Measurements from ENCODE around the gene RCSD1.

GRCh38 chr1:167629601-167630724 is at the start of gene RCSD1:
RCSD1 (plus strand) TSS chr1:167630232.
- RRBS, result 20% methylated on average over 32 of the region's 69 CpGs

DNA sequence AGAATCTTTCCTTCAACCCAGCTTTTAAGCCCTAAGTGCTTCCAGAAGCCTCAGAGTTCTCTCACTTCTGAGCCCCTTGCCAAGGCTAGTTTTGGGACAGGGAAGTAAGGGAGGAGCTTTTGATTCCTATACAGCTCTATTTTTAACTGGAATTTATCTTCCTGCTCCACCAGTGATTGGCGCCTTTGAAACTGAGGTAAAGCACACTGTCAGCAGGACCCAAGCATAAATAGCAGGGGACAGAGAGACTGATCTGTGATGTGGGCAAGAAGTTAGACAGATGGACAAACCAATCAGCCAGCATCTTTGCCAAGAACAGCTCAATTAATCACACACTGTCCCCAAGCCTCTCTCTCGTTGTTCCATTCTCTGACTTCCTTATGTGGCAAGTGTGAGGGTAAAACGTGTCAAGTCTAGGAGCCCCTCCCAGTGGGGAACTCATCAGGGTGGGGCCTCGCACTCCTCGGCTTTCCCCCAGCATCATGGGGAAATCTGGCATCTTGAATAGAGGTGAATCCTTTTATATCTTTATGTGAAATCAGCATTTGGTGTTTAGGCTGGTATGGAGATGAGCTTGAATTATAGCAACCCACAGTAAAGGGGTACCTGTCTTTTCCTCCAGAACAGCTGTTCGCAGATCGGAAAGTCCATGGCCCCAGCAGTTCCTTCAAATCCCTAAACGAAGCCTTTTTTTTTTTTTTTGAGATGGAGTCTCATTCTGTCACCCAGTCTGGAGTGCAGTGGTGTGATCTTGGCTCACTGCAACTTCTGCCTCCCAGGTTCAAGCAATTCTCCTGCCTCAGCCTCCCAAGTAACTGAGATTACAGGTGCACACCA is 40.1 kb upstream of the MPZL1 start:
- RRBS, result no CpG with 5 or more reads among the region's 8 CpGs

GRCh38 chr1:167769530-167770079 is 47.8 kb downstream of the MPZL1 start:
- RRBS, result no CpG with 5 or more reads among the region's 4 CpGs

DNA sequence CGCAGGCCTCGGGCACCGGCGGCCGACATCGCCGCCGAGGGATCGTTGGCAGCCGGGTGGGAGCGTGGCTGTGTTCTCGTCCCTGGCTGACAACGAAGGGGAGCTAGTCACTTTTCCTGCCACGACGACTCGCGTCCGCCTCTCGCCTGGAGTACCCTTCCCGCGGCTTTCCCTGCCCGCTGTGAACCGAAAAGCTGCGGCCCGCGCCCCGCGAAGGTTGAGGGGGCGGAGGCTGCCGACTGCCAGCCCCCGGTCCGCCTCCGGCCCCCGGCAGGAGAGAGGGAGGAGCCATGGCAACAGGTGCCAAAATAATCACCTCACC is 709 bp upstream of the DCAF6 start:
- RRBS, result 0% methylated on average over 8 of the region's 34 CpGs

DNA sequence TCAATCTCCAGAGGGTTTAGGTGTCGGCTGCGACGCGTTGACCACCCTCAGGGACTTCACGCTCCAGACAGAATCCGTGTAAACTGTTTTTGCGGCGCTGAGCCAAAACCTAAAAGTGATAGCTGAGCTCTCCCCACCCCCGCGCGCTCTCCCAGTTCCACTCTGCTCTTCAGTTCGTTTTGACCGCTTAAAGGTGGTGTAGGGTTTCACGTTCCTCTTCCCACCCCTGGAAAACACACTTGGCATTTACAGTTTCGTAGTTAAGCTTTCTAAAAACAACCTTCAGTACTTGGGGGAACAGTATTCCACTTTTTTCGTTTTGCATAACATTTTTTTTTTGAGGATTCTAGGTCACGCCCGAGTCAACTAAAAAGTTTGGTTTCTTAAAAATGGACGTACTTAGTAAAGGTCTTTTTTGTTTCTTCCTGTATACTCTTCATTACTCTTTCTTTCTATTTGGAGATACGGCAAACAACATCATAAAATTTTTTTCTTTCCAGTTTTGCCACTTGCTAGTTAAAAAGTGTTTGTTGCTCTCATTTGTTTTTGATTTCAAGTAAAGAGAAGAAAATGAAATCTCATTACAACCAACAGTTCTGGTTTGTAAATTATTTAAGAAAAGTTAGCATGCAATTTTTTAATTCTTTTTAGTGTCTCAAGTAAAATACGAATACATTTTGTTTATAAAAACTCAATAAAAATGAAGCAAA is 701 bp upstream of the MPC2 start:
- RRBS, result no CpG with 5 or more reads among the region's 21 CpGs

GRCh38 chr1:167965876-167966607 is 29.2 kb upstream of the MPC2 start:
- RRBS, result no CpG with 5 or more reads among the region's 12 CpGs

DNA sequence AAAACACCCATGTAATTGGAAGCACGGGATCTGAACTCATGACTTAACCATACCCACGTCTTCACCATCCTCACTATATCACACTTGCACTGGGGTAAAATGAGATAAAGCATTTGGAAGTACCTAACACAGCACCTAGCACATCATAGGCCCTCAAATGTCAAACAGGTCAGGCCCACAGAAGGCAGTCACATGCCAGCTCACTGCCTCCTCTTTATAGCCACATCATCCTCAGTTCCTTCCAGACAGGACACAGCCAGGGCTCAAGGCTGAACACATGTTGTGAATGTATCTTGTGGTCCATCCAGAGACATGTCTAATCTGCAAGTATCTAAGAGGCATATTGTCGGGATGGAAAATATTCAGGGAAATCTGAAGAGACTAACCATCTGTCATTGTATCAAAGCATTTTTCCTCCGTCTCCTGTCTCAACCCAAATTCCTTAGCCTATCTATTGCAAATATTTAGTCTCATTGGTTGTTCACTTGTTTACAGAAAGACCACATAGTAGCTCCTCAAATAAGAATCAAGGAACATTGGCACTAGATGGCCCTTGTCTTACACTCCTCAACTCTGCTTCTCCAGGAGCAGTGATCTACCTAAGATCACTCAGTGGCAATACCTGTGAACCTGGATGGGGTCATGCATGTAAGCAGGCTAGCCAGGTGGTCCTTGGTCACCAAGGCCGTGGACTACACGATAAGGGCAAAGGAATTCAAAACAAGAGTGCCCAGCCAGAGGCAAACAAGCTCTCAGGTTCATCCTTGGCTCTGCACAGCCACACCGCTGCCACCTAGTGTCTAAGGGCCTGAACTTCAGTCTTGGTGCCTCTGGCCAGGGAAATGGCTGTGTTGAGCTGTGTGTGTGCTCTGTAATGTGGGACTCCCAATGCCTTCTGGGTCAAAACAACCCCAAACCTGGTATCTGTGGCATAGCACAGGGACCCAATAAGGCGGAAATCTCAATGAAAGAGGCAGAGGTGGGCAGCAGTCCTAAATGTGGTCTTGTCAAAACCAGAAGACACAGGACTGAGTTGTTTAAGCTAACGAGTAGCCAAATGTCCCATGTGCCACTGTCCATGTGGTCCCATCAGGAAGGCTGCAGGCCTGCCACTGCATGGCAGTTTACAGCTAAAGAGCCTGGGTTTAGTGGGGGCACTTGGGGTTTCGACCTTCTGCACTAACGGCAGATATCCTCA is 54.7 kb downstream of the GPR161 start:
- RRBS, result no CpG with 5 or more reads among the region's 11 CpGs

- RRBS, result 2% methylated on average over 15 of the region's 36 CpGs
Measured at GRCh38 chr1:168179106-168179776, 479 bp downstream of the TIPRL start.

DNA sequence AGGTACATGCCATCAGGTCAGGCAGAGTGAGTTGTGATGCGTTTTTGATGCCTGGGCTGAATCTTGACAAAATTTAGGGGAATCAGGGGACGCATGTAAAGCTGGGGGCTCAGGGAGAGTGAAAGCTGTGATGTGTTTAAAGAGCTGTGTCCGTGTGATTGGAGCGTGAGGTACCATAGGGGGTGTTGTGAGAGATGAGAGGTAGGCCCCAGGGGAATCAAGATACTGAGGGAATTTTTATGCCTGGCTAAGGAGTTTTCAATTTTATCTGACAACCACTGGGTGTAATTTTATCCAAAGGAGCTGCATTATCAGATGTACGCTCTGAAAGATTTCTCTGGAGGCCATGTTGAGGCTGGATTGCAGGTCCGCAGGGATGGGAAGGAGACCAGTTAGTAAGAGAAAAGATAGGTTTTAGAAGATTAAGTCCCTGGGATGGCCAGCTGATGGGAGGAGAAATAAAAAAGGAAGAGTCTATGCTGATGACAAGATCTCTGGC is 1.1 kb downstream of the TIPRL start:
- RRBS, result no CpG with 5 or more reads among the region's 6 CpGs

- RRBS, result no CpG with 5 or more reads among the region's 7 CpGs
Measured at GRCh38 chr1:168243038-168244095, 17.6 kb downstream of the SFT2D2 start.

DNA sequence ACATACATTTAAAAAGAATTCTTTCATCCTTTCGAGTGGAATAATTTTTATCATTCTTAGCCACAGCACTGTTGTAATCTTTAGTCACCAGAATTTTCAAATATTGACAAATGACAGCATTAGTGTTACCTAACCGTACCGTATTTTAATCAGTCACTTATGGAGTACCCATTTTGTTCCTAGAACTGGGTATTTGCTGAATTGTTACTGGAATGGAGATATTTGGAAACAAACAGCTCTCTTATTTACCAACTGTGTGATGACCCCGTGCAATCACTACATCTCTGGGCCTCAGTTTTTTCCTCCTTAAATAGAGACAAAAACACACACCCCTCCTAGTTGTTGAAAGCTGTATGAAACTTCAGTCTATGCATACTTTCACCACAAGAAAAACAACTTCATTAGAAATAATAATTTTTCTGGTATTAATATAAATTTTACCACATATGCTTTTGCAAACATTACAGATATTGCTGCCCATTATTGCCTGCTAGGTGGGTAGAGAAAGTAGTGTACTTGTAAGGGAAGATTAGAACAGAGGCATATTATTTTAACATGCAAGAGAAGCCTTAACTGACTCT is 8.0 kb upstream of the XCL2 start:
- RRBS, result no CpG with 5 or more reads among the region's 4 CpGs

GRCh38 chr1:168636758-168637177 is 60.4 kb downstream of the XCL1 start:
- RRBS, result no CpG with 5 or more reads among the region's 3 CpGs

GRCh38 chr1:168834281-168834774 is 105.3 kb upstream of the DPT start:
- RRBS, result no CpG with 5 or more reads among the region's 2 CpGs

- RRBS, result no CpG with 5 or more reads among the region's 3 CpGs
Measured at GRCh38 chr1:169044279-169044687, 62.2 kb upstream of the ATP1B1 start.

DNA sequence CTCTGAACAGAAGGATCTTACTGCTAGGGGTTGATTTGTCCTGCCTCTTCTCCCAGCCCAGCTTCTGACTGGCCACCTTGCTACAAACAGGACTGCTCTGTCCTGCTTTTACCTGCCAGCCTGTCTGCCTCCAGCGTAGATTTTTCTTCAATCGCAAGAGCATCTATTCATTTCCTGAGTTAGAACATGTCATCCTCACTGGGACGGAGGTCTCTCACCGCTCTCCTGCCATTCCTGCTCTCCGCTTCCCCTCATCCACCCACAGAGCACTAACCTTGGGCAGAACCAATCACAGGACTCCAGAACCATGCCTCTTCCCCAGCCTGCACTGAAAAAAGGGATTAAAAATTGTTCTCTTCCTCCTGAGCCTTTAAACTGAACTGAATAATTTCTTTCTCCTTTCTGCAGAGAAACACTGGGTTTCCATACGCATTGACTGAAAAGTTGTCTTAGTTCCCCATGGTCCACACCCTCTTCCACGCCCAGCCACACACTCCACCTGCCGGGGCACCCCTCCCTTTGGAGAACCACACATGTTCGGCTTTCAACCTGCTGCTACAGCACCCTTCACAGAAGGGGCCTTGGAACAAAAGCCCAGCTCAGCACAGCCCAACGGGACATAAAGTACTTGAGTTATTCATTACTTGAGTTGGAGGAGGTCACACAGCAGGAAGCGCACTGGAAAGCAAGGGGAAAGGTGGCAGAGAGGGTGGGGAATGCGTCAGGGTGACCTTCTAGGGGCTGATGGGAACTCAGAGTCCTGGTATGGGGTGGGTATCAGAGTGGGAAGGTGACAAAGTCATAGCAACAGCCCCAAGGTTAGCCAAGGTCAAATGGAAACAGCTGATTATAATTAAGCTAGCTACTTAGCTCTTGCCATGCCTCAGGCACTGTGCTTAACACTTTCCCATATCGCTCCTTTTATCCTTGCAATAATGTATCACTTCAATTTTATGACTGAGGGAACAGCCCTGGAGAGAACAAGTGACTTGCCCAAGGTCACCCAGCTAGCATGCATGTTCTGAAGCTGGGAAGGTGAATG is 3.1 kb upstream of the ATP1B1 start:
- RRBS, result no CpG with 5 or more reads among the region's 13 CpGs

GRCh38 chr1:169108194-169108704 is 1.8 kb downstream of the ATP1B1 start:
- RRBS, result no CpG with 5 or more reads among the region's 3 CpGs

DNA sequence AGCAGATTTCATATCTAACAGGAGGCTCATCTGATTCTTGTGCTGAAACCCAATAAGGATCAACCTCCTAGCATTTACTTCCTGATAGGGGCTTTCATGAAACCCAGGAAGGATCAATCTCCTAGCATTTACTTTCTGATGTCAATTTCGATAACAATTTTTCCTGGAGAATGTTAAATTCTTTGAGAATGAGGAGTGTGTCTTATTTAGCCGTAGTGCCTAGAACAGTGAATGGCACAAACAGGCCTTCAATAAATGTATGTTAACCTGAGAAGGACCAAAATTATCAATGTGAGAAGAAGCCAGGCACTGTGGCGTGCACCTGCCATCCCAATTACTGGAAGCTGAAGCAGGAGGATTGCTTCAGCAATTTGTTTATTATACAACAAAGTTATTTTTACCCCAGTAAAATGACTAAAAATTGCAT is 38.0 kb downstream of the ATP1B1 start:
- RRBS, result no CpG with 5 or more reads among the region's 3 CpGs

DNA sequence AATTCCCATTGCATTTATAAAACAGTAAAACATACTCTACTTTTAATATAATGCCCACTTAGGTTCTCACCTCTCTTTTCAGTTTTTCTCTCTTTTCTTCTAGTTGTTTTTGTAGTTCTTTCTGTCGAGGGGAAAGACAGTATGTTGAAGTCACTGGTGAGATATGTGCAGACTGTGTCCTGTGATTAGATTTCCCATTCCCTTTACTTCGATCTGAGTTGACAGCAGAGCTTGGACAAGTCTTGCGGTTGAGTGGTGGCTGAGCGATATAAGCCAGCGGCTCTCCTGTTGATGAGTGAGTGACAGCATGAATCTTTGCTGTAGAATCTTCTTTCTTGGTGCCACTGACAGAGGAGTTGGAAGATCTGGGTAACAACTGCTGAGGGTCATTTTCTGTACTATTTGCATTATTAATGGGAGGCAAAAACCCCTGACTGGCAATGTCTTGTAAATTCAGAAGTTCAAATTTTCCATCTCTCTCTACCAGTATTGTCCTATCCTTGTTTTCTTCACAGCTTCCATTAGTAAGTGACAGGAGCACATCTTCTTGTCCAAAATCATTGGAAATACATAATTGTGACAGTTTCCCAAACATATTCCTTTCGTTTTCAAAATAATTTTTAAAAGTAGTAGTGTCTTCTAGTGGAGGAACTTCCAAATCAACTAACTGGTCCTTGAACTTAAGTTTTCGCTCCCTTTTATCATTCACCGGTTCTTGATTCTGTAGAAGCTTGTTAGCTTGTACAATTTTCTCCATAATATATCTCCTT is 5.8 kb downstream of the CCDC181 start:
- RRBS, result no CpG with 5 or more reads among the region's 8 CpGs

DNA sequence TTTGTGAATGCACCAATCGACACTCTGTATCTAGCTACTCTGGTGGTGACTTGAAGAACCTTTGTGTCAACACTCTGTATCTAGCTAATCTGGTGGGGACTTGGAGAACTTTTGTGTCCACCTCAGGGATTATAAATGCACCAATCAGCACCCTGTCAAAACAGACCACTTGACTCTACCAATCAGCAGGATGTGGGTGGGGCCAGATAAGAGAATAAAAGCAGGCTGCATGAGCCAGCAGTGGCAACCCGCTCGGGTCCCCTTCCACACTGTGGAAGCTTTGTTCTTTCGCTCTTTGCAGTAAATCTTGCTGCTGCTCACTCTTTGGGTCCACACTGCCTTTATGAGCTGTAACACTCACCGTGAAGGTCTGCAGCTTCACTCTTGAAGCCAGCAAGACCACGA is 31.8 kb upstream of the SELP start:
- RRBS, result no CpG with 5 or more reads among the region's 6 CpGs

DNA sequence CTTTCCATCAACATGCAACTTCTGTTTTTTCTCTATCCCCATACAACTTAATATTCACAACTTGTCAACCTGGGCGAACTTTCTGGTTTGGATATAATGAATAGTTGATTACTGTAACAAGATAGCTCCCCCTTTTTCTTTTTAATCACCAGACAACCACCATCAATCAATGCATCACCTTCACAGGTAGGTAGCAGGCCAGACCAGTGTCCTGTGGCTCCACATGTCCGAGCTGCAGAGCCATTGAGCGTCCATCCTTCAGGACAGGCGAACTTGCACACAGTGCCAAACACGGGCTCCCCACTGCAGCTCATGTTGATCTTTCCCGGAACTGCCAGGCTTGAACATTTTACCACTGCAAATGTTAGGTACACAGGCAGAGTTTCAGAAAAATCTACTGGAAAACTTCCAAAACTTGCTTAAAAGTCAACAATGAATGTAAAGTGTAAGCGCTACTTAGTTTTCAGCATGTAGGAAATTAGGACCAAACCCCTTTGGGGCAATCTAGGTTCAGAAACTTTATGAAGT is 6.6 kb downstream of the SELE start:
- RRBS, result no CpG with 5 or more reads among the region's 7 CpGs